SJCRH30 (cell line): ENCODE data around the gene WASF2.

GRCh38 chr1:27074152-27074674, 61.6 kb upstream of the TENT5B start:
- RAMPAGE, long total RNA, result no peak

- RAMPAGE, long total RNA, result no peak
Measured at GRCh38 chr1:27087519-27087718, 67.5 kb downstream of the SLC9A1 start.

DNA sequence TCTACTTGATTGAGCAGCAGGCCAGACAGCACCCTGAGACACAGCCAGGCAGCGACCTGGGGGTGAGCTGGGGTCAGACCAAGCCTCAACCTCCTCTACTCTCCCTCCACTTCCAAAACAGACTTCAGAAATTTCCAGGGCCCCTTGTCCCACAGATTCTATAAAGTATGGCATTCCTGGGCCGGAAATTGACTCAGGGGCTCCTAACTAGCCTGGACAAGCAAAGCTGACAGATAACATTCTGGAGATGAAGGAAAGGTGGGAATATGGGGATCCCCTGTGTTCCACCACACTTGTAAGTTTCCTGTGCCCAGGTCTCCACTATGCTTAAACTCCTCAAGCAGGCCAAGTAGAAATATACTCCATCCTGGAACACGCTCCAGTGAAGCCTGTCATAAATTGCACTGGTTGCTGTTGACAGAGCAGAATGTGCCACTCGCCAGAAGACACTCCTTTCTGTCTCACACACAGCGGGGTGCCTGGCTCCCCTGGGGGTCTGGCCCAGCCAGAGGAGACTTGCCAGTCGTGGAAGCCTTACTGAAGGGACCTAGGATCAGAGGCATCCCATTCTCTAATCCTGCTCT, 1.7 kb downstream of the SLC9A1 start:
- RAMPAGE, long total RNA, result no peak

GRCh38 chr1:27350294-27350946, 8.6 kb downstream of the SYTL1 start:
- RAMPAGE, long total RNA, result no peak

GRCh38 chr1:27356398-27357193, 10.2 kb downstream of the MAP3K6 start:
- RAMPAGE, long total RNA, result no peak

GRCh38 chr1:27366390-27366761, 385 bp downstream of the MAP3K6 start:
- RAMPAGE, long total RNA, result no peak

GRCh38 chr1:27392854-27393610, 610 bp downstream of the GPR3 start:
- RAMPAGE, long total RNA, result no peak

DNA sequence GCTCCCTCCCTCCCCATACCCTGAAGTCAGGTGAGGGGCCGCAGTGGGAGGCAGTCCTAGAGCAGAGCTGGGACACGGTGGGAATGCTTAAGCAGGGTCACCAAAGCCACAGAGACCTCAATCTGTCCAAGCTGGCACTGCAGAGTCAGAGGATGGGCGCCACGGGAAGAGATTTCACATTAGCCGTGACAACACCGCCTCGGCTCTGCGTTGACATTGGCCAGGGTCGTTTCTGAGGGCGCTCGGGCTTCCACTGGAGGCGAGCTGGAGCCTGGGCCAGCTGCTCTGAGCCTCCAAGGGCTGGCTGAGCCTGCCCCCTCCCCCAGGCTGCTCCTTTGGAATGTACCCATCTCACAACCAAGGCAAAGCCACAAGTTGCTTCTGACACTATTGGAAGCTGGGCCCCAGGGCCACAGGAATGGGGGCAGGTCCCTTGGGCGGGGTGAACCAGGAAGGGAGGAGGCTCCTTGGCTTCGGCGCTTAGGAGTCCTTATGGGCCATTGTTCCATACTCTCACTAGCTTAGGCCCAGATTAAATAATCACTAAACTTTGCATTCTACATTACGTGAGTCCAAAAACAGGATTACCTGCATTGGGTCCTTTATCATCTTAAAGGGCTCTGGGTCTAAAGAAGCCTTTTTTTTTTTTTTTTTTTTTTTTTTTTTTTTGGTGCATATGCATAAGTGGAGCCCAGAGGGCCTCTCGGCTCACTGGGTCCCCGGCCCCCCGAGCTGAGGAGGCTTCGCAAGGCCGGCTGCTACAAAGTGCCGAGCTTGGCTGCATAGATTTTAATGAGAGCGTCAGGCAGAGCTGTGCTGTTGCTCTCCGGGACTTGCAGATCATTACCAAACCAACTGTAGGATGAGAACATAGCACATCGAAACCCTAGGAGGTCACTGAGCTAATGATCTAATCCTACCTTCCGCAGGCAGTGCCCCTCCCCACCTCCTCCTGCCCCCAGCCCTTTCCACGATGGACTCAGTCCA, 12.8 kb downstream of the GPR3 start:
- RAMPAGE, long total RNA, result no peak

DNA sequence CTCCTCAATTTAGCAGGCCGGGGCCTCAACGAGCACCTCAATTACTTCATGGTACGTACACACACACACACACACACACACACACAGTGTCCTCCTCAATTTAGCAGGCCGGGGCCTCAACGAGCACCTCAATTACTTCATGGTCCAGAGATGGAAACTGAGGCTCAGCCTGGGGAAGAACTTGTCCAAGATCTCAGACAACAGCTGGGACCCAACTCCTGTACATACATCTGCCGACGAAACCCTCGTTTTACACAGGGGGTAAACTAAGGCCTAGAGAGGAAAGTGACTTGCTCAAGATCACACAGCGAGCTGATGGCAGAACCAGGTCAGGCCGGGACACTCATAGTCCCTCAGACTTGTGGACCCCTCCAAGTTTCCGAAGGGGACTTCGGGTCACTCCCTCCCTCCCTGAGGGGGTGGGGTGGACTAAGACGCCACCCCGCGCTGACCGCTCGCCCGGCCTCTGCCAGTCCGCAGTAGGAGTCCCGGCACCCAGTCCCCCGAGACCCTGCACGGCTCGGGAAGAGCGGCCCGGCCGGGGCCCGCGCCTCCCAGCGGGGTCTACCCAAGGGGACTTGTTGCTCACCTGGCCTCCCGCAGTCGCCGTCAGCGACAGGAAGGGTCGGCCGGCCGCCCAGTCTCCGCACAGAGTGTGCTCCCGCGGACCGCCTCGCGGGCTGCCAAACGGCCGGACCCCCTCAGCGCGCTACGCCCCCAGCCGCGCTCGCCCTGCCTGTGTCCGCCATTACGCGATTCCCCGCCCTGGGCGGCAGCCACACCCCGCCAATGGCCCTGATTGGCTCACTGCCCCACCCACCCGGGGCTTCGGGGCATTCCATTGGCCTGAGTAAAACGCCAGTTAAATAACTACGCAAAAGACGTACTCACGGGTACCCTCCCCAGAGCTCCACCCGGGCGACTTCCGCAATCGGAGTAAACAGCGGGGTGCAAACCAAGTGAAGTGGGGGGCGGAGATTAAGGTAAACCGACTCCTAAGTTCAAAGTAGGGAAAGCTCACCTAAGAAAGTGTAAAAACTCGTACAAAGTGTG, at the start of gene WASF2:
Gene WASF2 (minus strand): TSS at position 771 of the 1,053 bp plus-strand sequence.
- RAMPAGE, long total RNA, result no peak

GRCh38 chr1:27490450-27490805, 461 bp upstream of the WASF2 start:
- RAMPAGE, long total RNA, result no peak

DNA sequence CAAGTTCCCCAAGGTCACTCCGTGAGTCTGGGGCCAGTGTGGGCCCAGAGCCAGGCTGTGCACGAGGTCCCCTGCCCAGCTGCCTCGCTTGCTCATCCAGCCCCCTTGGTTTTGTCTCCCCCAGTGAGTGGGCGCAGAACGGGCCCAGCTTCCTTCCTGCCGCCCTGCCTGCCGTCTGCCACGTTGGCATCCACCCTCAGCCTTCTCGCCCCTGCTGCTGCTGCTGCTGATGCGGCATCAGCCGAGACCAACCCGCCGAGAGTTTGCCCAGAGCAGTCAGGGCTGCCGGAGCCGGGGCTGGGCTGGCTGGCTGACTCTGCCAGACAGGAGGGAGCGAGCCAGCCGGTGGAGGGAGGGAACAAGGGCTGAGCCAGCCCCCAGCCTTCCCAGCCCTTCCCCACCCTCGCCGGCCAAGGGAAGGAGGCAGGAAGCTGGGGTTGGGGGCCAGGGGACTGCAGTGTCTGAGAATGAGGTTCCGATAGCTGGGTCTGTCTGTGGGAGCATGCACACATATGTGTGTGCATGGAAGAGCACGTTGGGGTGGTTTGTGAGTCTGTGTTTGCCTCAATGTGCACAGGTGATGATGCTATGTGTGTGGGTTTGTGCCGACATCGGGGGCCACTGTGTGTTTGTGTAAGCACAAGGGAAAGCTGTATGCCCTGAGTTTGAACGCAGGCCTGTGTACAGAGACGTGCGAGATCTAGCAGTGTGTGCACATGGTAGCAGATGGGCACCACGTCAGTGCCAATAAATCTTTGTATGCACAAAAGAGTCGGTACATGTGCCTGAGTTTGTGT, 31.6 kb upstream of the WASF2 start:
- RAMPAGE, long total RNA, result no peak

GRCh38 chr1:27554931-27555347, 49.0 kb downstream of the AHDC1 start:
- RAMPAGE, long total RNA, result no peak

DNA sequence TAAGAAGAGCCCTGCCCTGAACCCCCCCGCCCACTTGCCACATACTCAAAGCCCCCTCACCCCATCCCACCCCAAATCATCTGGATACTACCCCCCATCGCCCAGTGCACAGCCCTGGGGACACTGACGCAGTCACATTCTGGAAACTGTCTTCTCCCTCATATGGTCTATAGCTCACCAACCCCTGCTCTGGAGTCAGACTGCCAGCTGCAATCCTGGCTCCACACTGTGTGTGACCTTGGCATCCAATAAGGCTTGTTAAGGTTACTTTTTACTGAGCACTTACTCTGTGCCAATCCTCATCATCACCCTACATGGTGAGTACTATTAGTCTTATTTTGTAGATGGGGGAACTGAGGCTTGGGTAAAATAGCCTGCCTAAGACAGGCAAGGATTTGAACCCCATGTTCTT, 34.9 kb downstream of the AHDC1 start:
- RAMPAGE, long total RNA, result no peak

DNA sequence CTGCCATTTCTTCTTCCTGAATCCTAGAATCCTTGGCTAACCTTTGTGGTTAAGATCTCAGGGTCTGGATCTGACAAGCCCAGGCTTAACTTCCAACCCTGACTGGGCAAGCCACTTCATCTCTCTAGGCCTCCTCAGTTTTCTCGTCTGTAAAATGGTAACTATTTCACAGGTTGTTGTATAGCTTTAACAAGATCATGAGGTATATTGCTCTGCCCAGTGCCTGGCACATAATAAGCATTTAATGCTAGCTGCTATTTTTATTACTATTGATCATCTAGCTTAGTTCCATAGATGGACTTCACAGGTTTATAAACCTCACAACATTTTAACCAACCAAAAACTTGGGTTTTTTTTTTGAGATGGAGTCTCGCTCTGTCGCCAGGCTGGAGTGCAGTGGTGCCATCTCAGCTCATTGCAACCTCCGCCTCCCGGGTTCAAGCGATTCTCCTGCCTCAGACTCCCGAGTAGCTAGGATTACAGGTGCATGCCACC, 23.4 kb downstream of the AHDC1 start:
- RAMPAGE, long total RNA, result no peak

DNA sequence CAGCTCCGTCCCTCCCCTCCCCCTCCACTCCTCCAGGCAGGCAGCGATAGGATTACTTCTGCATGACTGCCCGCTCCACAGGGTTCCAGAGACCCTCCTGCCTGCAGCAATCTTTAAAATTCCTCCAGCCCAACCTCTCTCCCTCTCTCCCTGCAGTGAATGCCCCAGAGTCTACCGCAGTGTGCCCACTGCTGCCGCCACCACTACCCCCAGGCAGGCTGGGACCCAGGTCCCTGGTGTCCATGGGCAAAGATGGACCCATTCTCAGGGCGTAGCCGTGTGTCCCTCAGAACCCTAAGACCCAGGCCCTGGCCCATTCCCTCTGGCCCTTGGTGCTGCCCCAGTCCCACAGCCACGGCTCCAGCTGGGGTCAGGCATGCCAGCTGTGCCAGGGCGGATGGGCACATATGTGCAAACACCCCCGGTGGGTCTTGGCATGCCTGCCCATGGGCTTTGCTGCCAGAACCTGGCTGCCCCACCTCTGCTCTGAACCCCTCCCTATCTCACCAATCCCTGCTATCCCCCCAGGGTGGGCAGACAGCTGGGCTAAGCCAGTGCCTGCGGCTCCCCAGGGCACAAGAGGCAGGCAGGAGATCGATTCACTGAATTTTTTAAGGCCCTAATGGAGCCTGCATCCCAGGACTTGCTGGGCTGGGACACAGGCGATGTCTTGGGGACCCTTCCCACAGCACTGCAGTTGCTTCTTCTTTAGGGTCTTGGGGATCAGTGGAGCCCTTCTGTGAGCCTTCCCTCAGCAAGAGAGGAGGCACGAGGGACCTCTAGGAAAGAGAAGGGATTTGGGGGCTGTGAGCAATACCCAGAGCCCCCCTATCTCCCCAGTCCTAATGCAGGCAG, 10.5 kb downstream of the AHDC1 start:
- RAMPAGE, long total RNA, result no peak

DNA sequence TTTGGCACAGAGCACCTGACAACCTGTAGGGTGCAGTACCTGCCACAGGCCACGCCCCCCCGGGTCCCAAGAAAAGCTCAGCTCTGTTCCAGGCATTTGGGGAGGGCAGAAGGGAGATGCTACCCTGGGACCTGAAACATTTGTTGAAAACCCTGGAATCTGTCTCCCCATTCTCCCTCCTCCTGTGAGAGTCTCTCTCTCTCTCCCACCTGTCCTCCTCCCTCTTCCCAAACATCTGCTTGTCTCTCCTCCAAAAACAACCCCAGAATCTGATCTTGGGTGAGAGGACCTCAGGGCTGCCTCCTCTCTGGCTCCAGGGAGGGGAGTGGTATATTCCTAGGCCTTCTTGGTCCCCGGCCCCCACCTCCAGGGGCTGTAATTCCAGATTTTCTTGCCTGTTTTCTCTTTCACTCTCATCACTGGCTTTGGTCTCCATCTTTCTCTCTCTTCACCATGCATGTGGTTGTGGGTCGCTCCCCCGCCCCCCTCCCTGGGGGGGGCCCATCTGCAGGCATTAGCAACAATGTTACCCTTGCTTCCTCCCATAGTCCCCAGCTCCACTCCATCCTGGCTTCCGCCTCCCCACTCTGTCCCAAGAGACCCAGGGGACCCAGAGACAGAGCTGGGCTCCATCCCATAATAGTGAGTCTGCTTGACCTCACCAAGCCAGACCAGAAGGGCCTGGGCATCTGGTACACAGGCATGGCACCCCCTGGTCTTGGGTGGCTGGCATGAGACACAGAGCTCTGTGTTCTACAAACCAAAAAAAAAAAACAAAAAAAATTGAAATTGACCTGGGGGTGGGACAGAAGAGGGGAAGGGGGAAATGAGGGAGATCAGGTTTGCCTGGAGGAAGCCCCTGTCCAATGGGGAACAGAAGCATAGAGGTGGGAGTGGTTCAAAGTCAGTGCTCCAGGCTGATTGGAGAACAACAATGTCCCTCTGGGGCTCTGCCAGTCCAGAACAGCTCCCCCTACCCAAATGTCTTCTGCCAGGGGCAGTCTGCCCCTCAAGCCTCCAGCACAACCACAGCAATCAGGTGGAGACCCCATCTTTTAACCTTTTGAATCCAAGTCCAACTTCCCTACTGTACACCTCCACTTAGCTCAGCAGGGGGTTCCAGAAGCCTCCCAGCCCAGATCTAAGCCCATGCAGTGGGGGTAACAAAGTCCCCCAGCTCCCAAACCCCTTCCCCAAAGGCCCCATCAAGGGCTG, 3.8 kb downstream of the AHDC1 start:
- RAMPAGE, long total RNA, result no peak

DNA sequence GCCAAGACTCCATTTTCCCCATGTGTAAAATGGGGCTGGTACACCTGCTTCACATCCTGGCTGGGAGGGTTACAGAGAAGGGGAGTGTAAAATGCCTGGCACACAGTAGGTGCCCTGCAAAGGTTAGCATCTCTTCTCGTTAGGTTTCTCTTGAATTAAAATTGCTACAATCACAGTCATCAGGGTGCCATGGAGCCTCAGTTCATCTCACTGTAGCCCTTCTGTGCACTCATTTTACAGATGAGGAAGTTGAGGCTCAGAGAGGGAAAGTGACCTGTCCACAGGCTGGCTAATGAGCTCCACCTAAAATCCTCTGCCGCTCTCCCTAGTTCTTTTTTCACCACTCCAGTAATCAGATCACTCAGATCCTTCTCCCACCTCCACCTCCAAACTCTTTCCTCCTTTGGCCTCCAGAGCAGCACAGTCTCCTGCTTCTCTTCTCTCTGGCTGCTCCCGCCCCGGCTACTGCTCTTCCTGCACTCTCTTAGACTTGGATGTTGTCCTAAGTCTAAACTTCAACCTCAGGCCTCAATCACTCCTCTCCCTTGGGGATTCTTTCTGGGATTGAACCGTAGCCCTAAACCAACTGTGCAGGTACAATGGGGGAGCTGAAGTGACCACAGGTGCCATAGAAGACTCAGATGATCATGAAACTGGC, 13.6 kb upstream of the AHDC1 start:
- RAMPAGE, long total RNA, result no peak

DNA sequence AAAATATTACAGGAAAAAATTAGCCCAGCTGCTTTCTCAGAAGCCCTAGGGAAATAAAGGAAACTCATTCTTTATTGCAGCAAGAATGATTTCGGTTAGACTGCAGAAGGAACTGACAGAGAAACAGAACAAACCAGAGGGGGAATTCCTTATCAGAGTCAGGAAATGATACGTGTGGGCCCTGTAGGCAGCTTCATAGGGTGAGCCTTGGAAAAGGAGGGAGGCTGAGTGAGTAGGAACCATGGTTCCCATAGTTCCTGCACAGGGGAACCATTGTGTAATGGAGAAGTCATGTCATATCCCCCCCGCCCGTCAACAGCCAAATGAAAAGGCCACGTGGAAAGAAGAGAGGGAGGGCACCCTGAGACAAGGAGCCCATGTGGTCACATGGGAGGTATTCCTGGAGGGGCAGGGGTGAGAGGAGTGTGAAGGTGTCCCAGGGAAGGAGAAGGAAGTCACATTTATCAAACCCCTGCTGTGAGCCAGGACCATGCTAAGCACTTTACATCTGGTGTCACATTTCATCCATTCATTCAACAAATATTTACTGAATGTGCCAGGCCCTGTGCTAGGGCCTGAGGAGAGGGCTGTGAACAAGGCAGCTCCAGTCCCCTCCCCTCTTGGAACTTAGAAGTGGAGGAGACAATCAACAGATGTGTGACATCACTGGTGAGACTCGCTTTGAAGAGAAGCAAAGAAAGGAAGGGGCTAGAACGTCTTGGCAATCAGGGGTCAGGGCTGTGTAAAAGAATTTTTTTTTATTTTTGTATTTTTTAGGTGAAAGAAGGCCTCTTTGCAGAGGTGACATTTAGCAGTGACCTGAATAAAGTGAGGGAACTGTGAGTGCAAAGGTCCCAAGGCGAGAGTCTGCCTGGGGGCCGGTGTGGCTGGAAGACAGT, 15.7 kb upstream of the FGR start:
- RAMPAGE, long total RNA, result no peak

- RAMPAGE, long total RNA, result no peak
Measured at GRCh38 chr1:27660353-27660781, 11.6 kb downstream of the IFI6 start.

GRCh38 chr1:27879586-27880277, 7.4 kb downstream of the THEMIS2 start:
- RAMPAGE, long total RNA, result no peak